Parotid gland (tissue), 1 donor: ENCODE data around the gene OLFM4.

GRCh38 chr13:51832215-51832771, 12.7 kb downstream of the TMEM272 start:
- PRO-cap, result no peak

GRCh38 chr13:53028419-53029250, at the start of gene OLFM4:
OLFM4 (plus strand) TSS chr13:53028813.
- PRO-cap, result no peak

DNA sequence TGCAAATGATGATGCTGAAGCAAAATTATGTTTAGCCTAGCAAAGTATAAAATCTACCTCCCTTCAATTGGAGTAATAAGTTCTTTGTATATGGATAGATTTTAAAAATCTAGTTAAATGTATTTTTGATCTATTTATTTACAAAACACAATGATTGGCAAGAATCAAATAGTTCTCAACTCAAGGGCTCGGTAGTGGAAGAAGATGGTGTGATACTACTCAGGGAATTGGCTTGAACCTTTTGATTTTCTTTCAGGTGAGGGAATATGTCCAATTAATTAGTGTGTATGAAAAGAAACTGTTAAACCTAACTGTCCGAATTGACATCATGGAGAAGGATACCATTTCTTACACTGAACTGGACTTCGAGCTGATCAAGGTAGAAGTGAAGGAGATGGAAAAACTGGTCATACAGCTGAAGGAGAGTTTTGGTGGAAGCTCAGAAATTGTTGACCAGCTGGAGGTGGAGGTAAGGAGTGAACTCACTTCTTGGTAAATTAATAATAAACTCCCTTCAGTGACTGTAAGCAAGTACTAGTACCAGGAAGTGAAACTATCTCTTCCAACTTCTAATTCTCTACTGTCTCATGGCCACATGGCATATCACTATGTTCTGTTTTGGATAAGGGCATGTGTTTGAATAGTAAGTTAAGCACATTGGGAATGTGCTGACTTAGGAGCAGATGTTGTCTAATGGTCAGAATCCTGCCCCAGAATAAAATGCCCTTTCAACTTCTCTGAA, 13.2 kb downstream of the OLFM4 start:
- PRO-cap, result no peak

DNA sequence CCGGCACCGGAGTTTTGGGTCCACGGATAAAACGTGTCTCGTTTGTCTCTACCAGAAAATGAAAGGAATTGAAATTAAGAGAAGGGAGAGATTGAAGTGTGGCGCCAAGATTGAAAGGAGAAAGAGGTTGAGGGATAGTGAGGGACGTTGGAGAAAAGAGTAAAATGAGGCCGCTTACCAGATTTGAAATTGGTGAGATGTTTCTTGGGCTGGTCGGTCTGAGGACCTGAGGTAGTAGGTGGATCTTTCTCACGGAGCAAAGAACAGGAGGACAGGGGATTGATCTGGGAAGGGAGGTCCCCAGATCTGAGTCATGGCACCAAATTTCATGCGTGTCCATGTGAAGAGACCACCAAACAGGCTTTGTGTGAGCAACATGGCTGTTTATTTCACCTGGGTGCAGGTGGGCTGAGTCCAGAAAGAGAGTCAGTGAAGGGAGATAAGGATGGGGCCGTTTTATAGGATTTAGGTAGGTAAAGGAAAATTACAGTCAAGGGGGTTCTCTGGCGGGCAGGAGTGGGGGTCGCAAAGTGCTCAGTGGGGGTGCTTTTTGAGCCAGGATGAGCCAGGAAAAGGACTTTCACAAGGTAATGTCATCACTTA, 1480.6 kb upstream of the PRR20A start:
- PRO-cap, result no peak

DNA sequence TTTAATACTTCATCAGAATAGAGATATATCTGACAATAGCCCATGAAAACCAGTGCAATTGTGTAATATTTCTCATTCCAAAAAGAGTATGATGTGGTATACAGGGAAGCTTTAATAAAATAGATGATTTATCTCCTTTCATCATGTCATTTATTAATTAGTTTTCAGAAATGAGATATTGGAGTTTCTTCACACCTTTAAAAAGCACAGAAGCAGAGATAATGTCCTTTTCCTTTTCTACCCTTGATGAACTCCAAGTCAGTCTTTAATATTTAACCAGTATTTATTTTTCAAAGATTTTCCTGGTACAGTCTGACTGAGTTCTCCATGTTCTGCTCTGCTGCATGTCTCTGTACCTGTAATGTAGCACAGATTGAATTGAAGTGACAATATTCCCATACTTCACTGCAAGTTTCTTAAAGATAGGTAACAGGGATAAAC, 1323.8 kb upstream of the PRR20A start:
- PRO-cap, result no peak

- PRO-cap, result no peak
These were observed 30.2 kb upstream of the PCDH17 start for GRCh38 chr13:57601380-57601758.

DNA sequence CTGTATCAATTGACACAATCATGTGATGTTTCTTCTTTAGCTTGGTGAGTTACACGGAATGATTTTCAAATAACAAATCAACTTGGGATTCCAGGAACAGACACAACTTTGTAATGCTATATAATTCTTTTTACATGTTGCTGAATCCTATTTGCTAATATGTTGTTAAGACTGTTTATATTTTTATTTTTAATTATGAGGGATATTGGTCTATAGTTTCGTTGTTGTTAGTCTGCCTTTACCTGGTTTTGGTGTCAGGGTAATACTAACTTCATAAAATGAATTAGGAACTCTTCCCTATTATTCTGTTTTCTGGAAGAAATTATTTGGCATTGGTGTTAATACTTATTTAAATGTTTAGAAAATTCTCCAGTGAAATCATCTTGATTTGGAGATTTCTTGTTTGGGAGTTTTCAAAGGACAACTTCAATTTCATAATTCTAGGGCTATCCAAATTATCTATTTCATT, 1069.8 kb downstream of the PCDH17 start:
- PRO-cap, result no peak

DNA sequence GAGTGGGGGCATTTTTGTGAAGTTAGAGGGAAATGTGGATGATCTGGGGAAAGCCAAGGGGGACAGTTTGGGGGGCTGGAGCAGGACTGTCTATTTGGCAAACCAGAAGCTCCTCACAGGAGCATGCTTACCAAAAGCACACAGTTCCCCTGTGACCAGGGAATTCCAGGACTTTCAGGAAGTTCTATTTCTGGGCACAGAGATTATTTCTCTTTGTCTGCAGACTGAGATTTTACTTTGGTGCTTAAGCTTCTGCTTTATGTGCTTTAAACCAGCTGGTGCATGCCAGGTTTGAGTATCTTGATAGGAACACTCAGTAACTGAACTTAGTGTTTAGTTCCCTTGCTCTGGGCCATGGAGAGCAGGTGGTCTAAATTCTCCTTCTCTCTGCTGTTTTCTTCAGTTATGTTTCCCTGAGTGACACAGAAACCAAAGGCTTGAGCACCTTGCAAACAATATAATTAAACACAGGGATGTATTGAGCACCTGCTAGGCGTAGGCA, 525.2 kb downstream of the DIAPH3 start:
- PRO-cap, result no peak

DNA sequence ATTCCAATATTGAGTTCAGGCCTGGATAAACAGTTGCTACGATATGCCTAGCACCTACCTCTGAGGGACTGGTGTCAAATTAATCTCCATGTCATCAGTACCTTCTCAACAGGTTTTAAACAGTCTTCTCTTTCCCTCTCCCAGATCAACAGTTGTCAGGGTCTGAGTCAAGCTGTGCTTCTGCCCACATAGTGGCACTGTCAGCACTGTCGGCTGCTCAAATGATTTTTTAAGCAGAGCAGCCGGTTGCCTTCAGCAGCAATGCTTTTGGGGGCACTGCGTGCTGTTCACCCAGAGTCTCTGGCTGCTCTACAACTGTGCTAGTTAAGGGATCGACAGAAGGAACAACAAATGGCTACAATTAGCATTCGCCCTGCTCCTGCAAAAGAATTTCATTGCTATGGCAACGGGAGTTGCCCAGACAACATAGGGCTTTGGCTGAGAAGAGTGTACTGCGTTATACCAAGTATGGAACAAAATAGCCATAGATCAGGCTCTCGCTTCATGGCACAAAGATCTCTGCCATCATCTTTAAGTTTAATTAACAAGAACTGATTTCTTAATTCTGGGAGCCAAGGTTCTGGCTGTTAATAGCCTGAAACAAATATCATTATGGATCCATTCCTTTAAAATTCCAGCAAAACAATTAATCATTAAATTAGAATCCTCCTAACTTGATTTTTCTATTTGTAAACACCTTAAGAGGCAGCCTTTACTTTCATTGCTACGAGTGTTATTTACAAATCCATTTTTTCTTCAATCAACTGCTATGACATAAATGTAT, 412.8 kb downstream of the DIAPH3 start:
- PRO-cap, result no peak

DNA sequence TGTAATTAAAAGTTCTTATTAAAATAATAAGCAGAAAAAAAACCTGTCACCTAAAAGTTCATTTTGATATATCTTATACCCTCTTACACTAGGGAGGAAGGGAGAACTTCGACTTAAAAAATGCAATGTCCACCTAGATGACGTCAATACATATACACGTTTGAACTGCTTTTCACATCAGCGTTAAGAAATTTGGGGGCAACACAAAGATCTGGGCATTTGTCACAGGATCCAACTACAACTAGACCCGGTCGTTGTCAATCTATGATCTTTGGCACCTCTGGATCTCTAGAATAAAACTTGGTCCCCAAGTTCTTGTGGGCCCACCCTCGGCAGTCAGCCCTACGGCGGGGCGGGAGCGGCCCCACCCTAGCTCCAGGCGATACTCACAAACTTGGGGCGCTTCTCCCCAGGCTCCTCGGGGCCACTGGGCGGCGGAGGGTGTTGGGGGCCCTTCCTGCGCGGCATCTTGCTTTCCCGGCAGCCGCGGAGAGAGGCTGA, 481 bp downstream of the DIAPH3 start:
- PRO-cap, result no peak

GRCh38 chr13:63278946-63279145, 467.7 kb upstream of the ENSG00000237378 start:
- PRO-cap, result unidirectional peak, plus-strand start at chr13:63279018

DNA sequence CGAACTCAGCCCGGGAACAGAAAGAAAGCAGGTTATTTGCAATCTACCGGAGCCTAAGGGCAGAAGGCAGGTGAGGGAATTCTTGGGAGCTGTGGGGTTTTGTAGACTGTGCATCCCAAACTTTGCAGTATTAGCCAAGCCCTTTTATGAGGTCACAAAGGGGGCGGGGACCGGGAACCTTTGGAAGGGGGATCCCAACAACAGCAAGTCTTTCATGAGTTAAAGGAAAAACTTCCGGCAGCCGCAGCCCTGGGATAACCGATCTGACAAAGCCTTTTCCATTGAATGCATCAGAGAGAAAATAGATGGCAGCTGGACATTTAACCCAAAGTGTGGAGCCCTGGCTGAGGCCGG, 5.3 kb upstream of the ENSG00000285566 start:
- PRO-cap, result no peak

- PRO-cap, result no peak
These were observed 245.1 kb upstream of the ENSG00000285566 start for GRCh38 chr13:64077933-64078429.

- PRO-cap, result no peak
These were observed 605.8 kb downstream of the PCDH9 start for GRCh38 chr13:66624387-66624586.

- PRO-cap, result no peak
These were observed 82.9 kb downstream of the PCDH9 start for GRCh38 chr13:67147099-67147785.

GRCh38 chr13:67267100-67267402, 36.9 kb upstream of the PCDH9 start:
- PRO-cap, result no peak

GRCh38 chr13:71479098-71479516, 387.9 kb downstream of the DACH1 start:
- PRO-cap, result no peak

GRCh38 chr13:71625620-71626178, 241.3 kb downstream of the DACH1 start:
- PRO-cap, result no peak

DNA sequence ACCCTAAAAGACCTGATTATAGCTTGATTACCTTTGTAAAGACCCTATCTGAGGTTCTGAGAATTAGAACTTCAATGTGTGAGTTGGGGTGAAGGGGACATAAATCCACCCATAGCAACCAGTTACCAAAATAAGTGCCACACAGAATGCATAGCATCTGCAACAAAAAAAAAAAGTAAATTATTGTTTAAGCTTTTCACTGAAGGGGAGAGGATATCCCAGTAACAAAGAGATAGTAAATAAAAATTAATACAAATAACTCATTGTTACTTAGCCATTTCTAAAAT, 175.2 kb downstream of the MZT1 start:
- PRO-cap, result no peak

GRCh38 chr13:72980022-72980400, 78.8 kb upstream of the KLF5 start:
- PRO-cap, result no peak